Tongue (tissue), 2 donors: ENCODE measurements around the genes SLC39A11 and COG1.

DNA sequence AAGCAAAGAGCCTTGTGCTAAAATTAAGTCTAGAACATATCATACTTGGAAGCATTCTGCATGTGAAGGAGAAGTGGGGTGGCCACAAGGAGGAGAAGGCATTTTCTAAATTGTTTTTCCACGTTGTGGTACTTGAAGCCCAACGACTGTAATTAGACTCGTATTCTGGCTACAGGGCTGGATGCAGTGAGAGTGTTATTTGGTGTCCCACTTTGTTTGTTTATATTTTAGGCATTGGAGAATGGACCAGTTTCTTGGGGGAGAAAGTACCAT, 71.5 kb downstream of the MAP2K6 start:
- RAMPAGE, long total RNA, result no peak

- RAMPAGE, long total RNA, result no peak
Observed at GRCh38 chr17:69907384-69907628, 167.7 kb upstream of the KCNJ16 start.

- RAMPAGE, long total RNA, result start-site peak on the plus strand at chr17:69961634-69961808, 1,515 and 283 reads in 2 replicates
Observed at GRCh38 chr17:69961505-69961981, 113.5 kb upstream of the KCNJ16 start.

- RAMPAGE, long total RNA, result no peak
Observed at GRCh38 chr17:70050977-70051464, 24.0 kb upstream of the KCNJ16 start.

GRCh38 chr17:70169736-70170404, 538 bp downstream of the KCNJ2 start:
- RAMPAGE, long total RNA, result no peak

DNA sequence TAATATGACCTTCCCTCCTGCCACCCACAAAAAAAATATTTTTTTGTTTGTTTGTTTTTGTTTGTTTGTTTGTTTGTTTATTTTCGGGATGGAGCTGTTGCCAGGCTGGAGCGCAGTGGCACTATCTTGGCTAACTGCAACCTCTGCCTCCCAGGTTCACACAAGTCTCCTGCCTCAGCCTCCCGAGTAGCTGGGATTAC, 586.9 kb downstream of the KCNJ2 start:
- RAMPAGE, long total RNA, result no peak

DNA sequence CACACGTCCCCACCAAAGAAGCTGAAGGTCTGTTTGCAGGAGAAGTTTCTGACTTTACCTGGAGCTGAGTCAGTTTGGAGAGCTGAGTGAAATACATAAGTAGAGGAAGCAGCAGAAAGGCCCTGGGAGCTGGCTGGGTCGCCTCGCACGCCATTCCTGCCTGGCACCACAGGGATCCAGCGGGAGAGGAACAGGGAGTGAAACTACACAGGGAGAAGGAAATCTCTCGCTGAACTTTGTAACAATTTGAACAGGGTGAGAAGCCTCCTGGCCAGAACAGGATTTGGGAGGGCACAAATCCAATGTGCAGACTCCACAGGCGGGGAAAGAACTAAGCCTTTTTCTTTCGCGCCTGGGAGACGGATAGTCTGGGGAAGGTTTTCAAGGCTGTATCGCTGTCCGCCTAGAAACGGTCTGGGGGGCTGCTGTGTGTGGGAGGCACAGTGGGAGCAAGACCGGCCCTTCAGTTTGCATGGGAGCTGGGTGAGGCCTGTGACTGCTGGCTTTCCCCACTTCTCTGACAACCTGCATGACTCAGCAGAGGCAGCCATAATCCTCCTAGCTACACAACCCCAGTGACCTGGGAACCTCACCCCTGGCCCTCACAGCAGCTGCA, 778.4 kb downstream of the KCNJ2 start:
- RAMPAGE, long total RNA, result no peak

GRCh38 chr17:72115441-72116097, 5.3 kb upstream of the SOX9 start:
- RAMPAGE, long total RNA, result no peak

DNA sequence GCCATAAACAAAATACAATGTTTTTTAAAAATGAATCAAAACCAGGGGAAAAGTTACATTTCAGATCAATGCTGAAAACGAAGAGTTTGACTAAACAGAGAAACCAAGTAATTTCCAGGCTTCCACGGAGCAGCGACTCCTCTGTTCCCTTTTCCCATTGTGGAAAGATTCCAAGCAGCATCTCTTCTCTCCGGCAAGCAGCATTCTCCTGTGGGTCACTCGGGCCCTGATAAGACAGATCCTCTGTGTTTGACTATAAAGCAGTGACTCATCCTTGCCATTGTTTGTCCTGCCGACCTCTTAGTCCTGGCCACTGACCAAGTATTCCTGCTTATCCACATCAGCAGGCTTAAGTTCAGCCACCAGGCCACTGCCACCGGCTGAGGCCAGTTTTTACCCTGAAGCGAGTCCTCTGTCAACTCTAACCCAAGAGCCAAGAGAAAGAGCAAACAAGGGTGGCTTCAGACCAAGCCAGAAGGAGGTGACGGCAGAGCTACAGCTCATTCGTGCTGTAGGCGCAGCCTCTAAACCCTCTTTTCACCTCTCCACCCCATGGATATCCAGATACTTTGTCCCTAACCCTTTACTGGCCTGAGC, 30.7 kb downstream of the SOX9 start:
- RAMPAGE, long total RNA, result no peak

DNA sequence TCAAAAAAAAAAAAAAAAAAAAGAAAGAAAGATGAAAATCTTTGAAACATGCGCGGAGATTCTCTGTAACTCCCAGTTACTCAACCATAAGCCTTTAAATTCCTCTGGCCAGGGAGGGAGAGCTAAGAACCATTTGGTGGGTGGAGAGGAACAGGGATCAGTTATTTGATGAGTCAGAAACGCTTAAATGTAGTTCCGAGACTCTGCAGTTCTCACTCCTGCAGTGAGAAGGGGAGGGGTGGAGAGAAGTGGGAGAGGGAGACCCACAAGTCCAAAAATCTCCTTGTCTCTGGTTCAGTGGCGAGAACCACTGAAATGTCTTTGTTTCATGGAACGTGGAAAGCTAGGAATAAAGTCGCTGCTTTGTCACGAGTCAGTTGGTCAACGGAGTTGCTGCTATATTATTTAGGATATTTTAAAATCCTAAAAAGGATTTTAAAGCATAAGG, 266.7 kb downstream of the SOX9 start:
- RAMPAGE, long total RNA, result no peak

DNA sequence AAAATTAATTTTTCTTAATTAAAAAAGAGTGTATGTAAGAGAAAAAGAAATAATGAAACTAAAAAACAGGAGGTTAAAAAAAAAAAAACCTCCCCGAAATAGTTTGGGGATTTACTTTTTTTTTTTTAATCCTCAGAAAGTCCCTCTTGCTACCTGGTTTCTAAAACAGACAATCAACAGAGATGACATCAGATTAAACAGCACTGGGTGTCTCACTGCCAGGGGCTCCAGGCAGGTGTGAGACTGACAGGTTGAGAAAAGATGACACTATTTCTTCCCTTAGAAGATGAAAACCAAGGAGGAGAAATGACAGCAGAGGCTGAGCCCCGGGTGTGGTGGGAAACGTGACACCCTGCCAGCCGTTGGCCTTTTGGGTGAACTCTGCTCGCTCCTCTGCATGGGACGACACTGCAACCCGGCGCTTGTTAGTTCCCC, 301.5 kb downstream of the SOX9 start:
- RAMPAGE, long total RNA, result no peak

DNA sequence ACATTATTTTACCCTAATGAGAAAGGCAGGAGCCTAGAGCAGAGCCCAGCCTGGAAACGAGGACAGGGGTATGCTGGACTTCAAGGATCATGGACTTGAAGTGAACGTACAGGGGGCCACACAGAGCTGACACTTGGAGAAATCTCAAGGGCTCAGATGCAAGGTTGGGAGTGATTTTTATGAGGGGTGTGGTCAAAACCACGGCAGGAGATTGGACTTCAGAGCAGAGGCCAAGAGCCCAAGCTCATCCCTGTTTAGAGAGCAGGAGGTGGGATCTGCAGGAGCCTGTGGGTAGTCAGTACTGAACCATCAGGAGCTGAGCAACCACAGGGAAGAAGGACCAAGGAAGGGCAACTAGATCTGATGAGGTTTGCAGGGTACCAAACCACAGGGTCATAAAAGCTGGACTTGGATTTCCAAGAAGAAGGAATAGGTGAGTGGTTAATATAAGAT, 331.6 kb downstream of the SOX9 start:
- RAMPAGE, long total RNA, result no peak

DNA sequence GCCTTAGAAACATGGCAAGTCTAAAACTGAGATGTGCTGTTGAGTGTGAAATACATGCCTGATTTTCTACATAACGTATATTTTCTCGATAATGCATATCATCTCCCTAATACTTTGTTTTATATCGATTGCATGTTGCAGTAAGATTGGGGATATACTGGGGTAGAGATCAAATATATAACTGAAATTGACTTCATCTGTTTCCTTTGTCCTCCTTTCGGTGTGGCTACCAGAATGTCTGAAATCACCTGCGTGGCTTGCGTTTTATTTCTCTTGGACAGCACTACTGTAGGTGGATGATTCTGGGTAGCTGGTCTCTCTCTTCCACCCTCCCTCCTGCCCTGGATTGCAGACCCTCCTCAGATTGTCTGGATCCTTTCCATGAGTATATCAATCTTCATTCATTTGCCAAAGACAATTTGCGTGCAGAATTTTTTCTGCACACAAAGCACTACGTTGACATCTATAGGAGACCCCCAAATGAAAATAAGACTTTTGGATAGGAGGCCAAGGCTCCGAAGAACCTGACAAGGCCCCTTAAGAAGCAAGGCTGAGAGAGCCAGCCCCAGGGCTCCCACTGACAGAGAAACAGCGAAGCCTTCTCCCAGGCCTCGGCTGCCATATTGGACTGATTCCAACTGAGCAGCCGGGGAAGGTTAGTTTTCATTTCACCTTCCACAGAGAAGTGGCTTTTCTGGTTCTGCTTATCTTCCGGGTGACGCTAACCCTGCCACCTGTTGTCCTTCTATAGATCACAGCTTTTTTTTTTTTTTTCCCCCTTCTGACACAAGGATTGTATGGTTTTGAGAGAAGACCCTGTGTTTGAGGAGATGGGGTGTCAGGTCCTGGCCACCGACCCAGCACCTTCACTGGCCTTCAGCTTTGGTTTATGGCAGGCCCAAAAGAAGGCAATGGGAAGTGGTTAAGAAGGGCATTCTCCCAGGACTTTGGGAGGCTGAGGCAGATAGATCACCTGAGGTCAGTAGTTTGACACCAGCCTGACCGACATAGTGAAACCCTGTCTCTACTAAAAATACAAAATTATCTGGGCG, 356.6 kb downstream of the SOX9 start:
- RAMPAGE, long total RNA, result no peak

DNA sequence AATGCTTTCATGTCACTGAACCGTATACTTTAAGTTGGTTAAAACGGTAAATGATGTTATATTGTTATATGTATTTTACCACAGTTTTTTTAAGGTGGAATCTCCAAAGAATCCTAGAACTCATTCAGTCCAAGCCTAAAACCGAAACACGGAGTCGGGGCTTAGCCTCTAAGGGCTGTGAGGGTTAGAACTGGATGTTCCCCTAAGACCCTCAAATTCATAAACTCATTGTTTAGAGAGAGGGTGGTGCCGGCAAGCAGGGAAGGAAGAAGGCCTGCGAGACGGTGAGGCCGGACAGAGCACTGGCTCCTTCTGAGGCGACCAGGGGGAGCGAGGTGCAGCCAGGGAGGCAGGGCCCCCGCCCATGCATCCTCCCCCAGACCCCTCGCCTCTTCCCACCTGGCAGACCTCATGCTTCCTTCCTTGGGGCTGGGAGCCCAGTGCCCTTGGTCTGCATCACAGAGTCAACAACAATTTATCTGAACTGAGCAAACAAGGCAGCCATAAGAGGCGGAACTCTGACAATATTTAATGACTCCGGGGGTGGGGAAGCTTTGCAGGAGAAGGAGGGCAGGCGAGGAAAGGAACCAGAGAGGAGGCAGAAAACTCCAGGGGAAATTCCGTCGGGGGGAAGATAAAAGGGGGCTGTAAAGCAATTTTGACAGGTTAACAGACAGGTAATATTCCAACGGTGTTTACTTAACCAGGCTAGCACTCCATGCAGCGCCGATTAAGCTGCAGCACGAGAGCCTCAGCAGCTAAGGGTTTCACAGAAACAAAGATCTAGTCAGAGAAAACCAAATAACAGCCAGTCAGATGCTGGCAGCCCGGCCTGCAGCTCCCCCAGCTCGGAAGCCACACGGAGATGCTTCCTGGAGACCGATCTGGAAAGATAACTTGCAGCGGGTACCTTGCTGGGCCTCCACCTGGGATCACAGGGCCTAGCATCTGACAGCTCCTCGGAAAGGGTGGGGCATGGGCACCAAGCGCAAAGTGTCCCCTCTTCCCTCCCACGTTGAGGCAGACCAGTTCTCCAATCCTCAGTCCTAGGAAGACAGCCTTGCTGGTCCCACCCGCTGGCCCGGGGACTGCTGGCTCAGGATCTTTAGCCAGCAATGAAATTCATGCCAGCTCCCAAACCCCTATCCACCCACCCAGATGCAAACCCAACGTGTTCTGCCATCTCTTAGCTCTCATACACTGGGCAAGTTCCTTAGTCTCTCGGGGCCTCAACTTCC, 398.1 kb downstream of the SOX9 start:
- RAMPAGE, long total RNA, result no peak

DNA sequence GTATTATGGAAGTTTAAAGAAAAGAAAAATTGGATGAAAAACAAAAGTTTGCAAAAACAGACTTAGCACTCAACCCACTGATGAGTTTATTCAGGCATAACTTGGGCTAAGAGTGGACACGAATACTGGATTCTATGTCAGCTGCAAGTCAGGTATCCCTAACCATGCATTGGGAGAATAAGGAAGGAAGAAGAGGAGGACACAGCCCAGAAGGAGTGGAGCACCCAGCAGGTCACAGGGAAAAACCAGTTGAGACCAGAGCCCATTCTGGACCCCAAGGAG, 457.4 kb downstream of the SOX9 start:
- RAMPAGE, long total RNA, result no peak

DNA sequence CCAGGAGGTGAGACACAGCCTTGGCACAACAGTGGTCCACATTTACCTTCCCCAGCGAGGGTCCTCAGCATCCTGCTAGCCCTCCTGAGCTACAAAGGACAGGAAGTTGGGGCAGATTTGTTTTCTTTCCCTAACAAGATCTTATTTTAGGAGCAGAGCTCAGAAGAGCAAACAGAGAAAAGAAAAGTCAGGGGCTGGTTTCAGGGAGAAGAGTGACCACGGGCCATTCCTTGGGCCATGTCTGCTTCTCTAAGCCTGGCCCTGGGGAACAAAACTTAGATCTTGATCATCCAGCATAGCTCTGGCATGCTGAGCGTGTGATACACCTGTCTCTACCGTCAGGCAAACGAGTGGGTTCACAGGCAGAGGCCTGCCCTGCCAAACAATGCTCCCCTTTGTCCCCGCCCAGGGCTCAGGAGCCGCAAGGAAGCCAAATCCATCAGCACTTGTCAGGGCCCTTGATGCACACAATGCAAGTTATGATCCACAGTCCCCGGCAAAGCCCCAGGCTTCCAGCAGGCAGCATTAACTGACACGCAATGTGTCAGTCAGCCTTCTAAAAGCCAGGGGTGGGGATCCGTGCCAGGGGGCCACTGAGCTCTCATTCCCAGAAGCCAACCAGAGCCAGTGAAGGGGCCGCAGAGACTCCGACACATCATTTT, 461.1 kb downstream of the SLC39A11 start:
- RAMPAGE, long total RNA, result no peak

DNA sequence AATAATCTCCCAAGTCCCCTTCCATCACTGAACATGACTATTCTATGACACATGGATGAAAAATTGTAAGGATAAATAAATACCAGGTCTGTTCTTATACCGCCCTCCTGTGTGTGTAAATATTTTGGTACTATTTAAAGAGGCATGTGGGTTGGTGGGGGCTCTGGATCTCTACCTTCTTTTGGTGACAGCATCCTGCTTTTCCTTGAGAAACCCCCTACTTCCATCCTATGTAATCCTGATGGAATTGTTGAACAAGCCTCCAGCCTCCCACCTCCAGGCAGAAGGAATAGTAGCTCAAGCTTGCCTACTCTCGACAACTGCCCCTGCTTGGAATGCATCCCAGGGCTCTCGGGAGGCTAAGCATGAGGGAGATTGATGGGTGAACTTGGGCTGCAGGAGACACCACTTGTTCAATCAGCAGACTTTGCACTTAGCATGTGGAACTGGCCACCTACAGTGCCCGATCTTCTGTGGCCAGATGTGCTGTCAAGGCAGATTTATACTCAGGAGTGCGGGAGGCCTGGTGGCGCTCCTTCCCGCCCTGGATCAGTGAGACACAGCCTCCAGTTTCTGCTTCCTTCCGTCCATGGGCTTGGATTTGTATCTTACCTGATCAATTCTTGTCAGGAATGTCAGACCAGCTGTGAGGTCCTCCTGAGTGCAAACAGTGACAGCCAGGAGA, 287.3 kb downstream of the SLC39A11 start:
- RAMPAGE, long total RNA, result no peak

DNA sequence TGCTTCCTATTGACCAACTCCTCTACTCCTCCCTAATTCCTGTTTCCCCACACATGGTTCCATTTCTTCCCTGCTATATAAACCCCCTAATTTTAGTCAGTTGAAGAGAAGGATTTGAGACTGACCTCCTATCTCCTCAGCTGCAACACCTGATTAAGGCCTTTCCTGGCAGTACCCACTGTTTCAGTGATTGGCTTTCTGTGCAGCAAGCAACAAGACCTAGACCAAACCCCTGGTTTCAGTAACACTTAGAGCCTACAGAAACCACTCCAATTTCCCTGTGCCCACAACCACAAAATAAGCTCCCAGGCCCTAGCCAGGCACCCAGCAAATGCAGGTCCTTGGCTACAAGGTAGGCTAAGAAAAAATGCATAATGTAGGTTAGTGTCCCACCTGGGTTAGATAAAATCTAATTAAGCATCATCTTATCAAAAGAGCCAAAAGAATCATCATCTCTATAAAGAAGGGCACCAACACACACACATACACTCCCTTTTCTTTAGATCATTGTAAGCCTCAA, 215.8 kb downstream of the SLC39A11 start:
- RAMPAGE, long total RNA, result no peak

DNA sequence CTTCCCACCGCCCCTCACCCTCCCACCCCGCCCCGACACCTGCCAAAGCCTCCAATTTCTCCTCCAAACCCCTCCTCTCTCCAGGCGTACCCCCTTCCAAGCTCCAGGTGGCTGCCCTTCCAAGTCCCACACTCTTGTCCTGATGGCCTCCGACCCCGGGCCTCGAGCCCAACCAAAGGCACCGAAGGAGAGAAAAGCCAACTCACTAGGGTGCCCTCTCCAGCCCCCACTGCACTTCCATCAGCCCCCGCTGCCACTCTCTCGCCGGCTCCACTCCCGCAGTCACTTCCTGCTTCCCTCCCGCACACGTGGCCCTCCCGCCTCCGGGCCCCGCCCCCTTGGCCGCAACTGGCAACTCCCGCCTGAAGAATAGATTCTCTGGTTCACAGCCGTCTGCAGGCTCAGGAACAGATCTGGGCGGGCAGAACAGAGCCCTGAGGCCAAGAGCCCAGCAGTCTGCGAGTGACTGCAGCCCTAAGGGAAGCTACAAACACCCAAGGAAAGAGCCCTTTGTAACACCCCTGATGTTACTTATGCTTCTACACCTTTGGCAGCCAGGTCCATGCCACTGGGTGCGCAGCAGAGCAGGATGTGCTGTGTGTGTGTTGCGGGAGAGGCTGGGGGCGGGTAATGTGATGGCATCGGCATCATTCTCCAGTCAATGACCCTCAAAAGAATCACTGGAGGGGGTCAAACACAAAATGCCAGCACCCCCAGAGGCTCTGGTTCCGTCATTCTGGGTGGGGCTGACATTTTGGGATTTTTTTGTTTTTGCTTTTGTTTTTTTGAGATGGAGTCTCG, at the start of gene SLC39A11:
TSS of gene SLC39A11 (minus strand) at position 284 of the 801 bp plus-strand sequence.
- RAMPAGE, long total RNA, result start-site peak on the minus strand centred at position 282 of the sequence, 9 bp wide, 31 and 21 reads in 2 replicates

- RAMPAGE, long total RNA, result no peak
Observed at GRCh38 chr17:73192452-73193163, at the start of gene COG1. TSS of gene COG1 (plus strand) at chr17:73193055.